Type B pancreatic cell (in vitro differentiated cells): Measurements from ENCODE around the gene SEMA4C.

- PRO-cap: no peak
Measured at GRCh38 chr2:96341719-96342469, 6.3 kb downstream of the NCAPH start.

GRCh38 chr2:96359826-96360399 lies 24.3 kb downstream of the NCAPH start:
- PRO-cap: no peak

GRCh38 chr2:96485344-96485708 lies 19.8 kb downstream of the NEURL3 start:
- PRO-cap: no peak

- PRO-cap: no peak
Measured at GRCh38 chr2:96538616-96539004, 2.1 kb downstream of the ARID5A start.

GRCh38 chr2:96552836-96553418 lies 16.4 kb downstream of the ARID5A start:
- PRO-cap: no peak

- PRO-cap: no peak
Measured at GRCh38 chr2:96593203-96593855, 44.8 kb downstream of the KANSL3 start.

- PRO-cap: no peak
Measured at GRCh38 chr2:96665082-96665611, 22.6 kb downstream of the FER1L5 start.

GRCh38 chr2:96747331-96747668 lies 7.4 kb upstream of the LMAN2L start:
- PRO-cap: no peak

GRCh38 chr2:96816994-96817704 lies 1.1 kb downstream of the CNNM3 start:
- PRO-cap: no peak

GRCh38 chr2:96839092-96839802 lies 4.6 kb downstream of the ANKRD23 start:
- PRO-cap: no peak

DNA sequence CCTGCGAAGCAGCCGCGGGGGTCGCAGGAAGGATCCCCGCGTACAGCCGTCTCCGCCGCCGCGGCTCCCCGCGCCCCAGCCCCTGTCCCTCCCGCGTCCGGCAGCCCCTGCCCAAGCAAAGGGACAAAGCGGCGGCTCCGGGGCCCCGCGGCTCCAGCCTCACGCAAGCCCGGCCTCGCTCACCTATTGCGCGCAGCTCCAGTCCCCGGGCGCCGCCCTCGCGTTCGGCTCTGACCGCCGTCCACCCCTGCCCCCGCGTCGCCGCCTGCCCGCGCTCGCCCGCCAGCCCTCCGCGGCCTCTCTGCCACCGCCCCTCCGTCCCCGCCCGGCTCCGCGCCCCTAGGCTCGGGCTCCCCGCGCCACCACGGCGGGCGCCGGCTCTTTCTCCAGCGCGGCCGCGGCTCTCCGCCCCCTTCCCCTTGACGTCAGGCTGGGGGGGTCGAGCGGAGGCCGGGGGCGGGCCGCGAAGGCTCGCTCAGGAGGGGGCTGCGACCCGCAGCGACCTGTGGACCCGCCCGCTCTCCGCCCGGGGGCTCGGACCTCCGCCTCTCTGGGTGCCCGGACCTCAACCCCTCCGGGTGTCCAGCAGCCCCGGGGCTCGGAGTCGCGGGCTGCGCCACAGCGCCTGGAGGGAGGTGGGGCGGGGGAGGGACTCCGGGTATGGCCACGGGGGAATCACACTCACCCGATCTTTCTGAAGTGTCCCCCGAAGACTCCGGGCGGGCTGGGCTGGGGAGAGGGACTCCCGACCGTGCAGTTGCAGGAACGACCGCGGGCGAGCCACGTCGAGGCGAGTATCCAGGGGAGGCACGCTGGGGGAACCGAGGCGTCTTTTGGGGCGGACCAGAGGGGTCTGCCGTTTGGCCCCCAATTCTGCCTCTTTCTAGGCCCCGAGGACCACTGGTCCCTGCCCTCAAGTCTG lies at the start of gene SEMA4C:
Gene SEMA4C (minus strand): TSS at position 388 of the 922 bp plus-strand sequence.
- PRO-cap: bidirectional peak, plus-strand start at position 428 of the sequence, minus-strand start at position 388 of the sequence

DNA sequence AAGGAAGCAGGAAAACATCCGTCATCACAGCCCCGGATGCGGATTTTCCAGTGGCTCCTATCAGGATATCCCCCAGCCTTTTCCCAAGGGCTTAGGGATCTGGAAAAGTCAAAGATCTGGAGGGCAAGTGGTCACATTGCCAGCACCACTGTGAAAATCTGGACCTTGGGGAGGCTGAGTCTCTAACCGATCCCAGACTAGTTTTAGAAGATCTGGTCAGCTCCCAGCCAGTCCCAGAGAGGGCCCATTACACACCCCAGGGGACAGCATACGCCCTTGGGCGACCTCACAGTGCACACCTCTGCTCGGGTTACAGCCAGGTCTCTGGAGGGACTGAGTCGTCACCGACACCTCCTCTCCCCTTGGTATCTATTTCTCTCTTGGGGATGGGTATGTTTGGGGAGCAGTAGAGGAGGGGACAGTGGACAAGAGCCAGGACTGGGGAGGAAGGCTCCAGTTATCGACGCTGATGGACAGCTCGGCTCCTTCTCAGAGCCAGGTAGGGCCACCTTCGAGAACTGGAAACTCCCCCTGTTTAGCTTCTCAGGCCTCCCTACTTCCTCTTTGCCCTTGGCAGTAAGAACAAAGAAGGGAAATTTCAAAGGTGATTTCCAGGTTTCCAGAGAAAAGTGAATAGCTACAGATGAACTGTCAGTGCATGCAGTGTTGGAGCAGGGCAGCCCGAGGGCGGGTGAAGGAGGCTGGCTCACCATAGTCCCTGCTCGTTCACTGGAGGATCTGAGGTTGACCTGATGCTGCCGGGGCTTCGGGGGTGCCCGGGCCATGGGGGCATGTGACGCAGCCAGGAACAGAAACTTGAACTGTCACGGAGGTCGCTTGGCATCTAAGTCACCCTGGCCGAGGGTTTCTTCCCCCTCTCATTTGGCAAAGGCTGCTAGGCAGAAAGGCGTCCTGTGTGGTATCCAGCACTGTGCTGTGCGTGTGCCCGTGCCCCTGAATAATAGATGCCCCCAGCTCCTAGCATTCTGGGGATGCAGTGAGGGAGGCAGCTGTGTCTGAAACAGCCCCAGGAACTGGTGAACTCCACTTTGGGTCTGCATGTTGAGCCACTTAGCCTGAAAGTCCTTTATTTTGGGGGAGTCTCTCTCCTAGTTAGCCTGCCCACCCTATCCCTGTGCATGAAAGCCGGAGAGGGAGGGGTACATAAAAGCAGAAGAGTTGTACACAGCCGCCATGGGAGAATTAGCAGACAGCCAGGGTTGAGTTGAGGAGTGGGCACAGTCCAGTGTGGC lies 4.5 kb upstream of the SEMA4C start:
- PRO-cap: no peak

- PRO-cap: no peak
Measured at GRCh38 chr2:96881469-96882024, 11.7 kb upstream of the SEMA4C start.

DNA sequence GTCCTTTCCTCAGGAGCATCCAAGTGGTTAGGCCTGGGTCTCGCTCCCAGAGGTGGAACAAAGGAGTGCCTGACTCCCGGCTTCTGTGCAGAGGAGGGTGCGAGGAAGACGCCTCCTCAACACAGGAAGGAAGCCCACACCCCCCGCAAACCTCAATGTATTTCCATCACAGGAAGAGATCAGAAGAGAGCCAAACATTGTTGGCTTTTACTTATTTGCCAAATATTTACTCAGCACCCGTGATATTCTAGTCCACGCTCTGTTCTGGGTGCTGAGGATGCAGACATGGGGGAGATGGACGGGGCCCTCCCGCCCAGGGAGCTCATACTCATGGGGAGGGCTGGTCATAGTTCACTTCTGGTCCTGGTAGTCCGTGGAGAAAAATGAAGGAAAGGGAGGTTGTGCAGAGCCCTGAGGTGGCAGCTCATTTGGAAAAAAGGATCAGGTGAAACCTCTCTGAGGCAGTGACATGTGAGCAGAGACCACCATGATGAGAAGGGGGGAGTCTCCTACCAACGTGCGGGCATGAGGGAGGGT lies 44.0 kb upstream of the SEMA4C start:
- PRO-cap: no peak

DNA sequence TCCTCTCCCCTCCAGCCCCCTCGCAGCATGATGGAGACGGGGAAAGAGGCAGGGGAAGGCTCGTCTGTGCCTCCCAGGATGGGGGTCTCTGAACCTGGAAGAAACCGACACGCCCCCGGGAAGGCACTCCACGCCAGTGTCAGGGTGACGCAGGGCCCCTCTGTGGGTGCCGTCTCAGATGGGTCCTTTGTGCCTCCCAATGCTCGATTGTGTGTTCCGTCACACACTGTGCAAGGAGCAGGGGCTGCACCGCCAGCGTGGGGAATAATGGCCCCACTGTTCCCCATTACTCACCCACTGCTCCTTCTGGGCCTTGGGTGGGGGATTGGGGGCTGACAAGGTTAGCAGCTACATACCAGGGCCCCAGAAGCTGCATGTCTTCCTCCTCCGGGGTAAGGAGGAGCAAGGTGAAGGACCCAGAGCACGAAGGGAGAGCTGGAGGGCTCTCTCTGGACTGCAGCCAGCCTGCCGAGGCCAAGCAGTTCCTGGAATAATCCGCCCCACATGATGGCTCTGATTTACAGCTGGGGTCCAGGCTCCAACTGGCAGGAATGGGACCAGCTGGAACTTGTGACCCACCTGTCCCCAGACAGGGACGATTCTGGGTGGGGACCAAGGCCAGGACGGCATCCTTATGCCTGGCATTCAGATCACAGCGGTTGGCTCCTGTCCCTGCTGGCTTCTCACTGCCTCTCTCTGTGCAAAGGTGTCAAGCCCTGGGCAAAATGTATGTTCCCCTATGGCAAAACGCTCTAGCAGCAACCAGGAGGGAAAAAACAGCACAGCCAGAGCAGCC lies 36.2 kb downstream of the FAM178B start:
- PRO-cap: no peak

GRCh38 chr2:97048394-97049103 lies 46.1 kb downstream of the FAHD2B start:
- PRO-cap: no peak

GRCh38 chr2:97194668-97195123 lies 81.7 kb downstream of the ANKRD36 start:
- PRO-cap: no peak

DNA sequence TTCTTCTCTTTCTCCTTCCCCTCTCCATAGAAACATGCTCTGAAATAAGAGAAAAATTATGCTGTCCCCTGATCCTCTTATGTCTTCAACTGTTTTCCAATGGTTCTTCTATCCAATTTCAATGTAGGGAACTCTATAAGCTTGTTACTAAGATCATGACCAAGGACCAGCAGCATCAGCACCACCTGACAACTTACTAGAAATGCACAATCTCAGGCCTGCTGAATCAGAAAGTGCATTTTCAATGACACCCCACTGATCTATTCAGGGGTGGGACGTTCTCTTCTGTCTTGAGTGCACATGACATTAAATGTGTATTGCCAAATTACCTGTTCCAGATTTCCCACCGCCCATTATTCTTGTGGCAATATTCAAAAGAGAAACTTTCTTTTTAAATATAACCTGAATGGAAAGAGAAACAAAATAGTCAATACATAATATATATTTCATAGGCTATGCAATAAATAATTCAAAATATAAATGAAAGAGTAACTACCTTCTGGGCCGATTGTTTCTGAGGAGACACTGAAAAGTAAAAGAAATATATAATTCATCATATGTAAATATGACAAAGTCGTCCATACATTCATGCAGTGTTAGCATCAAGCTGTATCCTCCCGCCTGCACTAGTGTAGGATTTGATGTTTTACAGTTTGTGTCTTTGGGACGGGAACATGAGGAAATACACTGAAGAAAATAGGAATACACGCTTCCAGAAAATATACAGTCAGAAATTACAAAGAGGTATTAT lies 32.9 kb downstream of the ANKRD36B start:
- PRO-cap: no peak

- PRO-cap: no peak
Measured at GRCh38 chr2:97637023-97637718, 8.7 kb upstream of the COX5B start.

- PRO-cap: bidirectional peak, plus-strand start at chr2:97995251, minus-strand start at chr2:97995143; bidirectional peak, plus-strand start at chr2:97995690, minus-strand start at chr2:97995608
Measured at GRCh38 chr2:97994723-97995759, 707 bp downstream of the TMEM131 start.